ENCODE data around the genes SDHC, CFAP126, PBX1, LMX1A and RXRG.

- PRO-cap: bidirectional peak, plus-strand start at chr1:161314403, minus-strand start at chr1:161314264
Measured at GRCh38 chr1:161314059-161315428, at the start of gene SDHC. SDHC (plus strand) TSS chr1:161314381.

DNA sequence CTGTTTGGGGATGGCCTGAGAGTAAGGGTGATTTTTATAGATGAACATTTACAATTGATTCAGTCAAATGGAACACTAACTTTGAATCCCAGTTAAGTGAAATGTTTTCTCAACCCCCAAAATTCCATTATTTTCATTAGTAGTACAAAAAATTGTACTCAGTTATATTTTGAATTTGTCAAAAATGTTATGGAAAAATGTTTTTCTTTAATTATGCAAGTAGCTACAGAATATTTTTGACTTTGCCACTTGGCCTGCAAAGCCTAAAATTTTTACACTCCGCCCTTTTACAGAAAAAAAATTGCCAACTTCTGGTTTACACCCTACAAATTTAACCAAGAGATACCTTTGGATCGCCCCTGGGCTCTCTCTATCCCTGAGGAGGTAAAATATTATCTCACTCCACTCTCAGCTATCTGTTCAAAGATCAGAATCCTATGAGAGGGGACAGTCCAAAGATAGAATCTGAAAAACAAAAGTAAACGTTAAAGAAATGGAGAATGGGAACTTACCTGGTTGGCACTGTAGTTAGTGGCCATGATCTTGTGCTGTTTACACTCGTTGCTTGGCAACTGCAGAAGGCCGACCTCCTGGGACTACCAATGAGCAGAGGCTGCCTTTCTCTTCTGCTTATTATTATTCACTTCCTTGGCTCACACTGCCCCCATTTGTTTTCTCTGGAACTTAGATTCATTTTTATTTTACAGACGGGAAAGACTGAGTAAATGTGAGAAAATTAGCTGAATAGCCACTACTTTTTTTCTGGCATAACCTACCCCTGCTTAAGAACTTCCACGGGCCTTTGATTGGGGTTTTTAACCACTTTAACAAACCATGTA, at the start of gene CFAP126:
CFAP126 (minus strand) TSS at position 547 of the 839 bp plus-strand sequence.
- PRO-cap: no peak

DNA sequence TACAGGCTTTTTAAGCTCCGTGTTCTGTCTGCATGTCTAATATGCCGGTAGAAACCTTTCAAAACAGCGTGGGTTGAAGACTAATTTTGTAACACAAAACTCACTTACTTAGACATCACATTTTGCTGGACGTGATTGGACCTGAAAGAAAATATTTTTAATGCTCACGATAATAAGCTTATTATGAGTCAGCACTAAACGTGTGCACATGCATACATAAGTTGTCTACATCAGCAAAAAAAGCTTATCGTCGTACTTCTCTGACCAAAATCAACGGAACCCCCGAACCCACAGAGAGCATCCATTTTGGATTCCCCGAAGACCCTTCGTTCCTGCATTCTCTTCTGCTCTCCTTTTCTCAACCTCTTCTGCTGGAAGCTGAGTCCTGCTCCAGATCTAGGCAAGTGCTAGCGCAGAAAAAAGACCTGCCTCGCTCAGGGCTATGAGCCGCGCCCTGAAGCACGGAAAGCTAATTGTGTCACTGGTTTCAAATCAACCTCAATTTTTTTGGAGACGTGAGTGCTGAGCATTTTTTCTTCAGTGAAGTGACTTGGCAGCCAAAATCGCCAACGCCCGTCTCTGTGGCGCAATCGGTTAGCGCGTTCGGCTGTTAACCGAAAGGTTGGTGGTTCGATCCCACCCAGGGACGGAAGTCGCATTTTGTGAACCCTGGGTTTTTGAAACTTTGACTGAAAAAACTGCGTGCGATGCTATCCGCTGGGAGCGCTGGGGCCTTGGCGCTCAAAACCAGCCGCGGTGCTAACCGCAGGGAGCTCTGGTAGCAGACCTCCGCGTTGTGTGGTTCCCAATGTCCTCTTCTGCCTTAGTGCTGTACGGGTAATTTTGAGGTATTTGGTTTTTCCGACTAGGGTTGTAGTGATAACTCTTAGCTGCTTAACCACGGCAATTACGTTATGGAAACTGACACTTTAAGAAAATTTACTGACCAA, 9.7 kb downstream of the FCGR3A start:
- PRO-cap: bidirectional peak, plus-strand start at position 569 of the sequence, minus-strand start at position 370 of the sequence

GRCh38 chr1:161725645-161726581, 4.6 kb downstream of the FCRLB start:
- PRO-cap: unidirectional peak, plus-strand start at chr1:161726310

- PRO-cap: no peak
Measured at GRCh38 chr1:161738933-161739485, 10.6 kb upstream of the DUSP12 start.

- PRO-cap: no peak
Measured at GRCh38 chr1:161821212-161822259, 55.4 kb downstream of the ATF6 start.

DNA sequence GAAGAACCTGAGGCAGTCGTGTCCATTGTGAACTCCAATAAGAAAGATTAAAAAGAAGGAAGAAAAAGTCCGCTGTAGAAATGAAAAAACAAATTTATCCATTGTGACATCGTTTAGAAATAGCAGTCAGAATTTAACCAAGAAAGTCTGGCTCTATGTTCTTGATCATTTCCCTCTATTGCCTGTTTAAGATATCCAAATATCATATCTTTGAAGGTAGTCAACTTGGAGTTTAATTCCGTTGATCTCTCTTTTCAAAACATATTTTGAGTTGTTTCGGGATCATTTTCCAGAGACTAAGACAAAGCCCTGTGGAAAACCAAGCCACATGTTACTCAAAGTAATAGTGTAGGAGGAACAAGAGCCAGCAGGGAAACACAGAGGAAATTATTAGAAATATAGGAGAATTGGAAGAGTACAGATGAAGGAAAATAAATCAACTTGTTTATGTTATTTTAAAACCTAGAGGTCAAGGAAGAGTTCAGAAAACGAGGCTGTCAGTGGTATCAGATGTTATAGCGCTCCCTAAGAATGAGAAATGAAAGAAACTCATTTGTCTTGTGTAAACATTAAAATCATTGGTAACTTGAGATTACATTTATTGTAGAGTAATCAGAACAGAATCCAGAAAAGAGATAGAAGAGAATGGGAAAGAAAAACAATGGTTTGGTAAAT, 106.2 kb downstream of the ATF6 start:
- PRO-cap: no peak

GRCh38 chr1:161961199-161961962, 62.3 kb downstream of the OLFML2B start:
- PRO-cap: no peak

GRCh38 chr1:161999235-161999617, 24.4 kb downstream of the OLFML2B start:
- PRO-cap: no peak

- PRO-cap: no peak
Measured at GRCh38 chr1:162386066-162386958, 4.8 kb downstream of the C1orf226 start.

- PRO-cap: no peak
Measured at GRCh38 chr1:162592434-162593400, 31.2 kb downstream of the UAP1 start.

GRCh38 chr1:162704857-162705086, 72.5 kb downstream of the DDR2 start:
- PRO-cap: no peak

- PRO-cap: bidirectional peak, plus-strand start at chr1:164559184, minus-strand start at chr1:164558886
Measured at GRCh38 chr1:164558983-164560147, at the start of gene PBX1. PBX1 (plus strand) TSS chr1:164559184.

DNA sequence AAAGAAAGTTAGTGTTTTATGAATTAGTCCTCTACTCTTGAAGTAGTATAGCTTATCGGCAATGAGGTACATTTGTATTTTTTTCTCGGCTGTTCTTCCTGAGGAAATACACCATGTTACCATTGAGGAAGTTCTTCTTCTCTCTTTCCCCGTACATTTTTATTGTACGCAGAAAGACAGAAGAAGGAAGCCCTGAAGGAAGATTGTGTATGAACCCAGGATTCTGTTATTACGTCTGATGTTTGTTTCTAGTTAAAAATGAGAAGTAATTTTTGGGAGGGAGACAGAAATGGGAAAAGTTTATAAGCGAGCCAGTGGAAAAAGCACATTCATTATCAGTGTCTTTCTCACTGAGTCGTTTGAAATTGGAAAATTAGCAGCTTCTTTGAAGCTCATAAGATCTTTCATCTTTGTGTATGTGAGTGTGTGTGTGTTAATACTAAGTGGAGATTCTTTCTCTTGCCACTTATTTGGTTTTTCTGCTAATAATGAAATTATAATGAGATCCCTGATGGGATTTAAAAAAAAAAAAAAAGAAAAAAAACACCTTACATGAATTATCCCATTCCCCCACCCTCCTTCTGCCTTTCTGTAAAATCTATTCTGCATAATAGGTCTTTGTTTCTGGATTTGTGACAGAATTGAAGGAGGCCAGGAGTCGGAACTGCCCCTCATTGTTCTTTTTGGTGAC, 66.5 kb downstream of the PBX1 start:
- PRO-cap: no peak

GRCh38 chr1:164635736-164636387, 76.9 kb downstream of the PBX1 start:
- PRO-cap: no peak

DNA sequence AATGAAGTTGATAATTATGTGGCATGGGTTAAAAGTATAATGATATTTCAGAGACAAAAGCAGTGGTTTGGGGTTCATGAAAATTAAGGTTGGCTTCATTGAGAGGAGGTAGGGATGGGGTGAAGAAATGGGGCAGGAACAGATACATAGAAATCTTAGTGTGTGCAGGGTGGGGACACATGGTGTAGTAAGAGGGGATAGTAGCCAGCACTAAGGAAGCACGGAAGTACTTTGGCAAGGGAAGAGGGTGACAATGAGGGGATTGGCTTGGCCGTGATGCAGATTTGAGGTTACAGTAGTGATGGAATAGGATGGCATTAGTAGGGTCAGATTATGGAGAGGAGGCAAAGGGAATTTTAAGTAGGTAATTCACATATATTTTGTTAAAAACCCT, 118.6 kb downstream of the PBX1 start:
- PRO-cap: no peak

GRCh38 chr1:165166123-165166460, 190.4 kb downstream of the LMX1A start:
- PRO-cap: no peak

DNA sequence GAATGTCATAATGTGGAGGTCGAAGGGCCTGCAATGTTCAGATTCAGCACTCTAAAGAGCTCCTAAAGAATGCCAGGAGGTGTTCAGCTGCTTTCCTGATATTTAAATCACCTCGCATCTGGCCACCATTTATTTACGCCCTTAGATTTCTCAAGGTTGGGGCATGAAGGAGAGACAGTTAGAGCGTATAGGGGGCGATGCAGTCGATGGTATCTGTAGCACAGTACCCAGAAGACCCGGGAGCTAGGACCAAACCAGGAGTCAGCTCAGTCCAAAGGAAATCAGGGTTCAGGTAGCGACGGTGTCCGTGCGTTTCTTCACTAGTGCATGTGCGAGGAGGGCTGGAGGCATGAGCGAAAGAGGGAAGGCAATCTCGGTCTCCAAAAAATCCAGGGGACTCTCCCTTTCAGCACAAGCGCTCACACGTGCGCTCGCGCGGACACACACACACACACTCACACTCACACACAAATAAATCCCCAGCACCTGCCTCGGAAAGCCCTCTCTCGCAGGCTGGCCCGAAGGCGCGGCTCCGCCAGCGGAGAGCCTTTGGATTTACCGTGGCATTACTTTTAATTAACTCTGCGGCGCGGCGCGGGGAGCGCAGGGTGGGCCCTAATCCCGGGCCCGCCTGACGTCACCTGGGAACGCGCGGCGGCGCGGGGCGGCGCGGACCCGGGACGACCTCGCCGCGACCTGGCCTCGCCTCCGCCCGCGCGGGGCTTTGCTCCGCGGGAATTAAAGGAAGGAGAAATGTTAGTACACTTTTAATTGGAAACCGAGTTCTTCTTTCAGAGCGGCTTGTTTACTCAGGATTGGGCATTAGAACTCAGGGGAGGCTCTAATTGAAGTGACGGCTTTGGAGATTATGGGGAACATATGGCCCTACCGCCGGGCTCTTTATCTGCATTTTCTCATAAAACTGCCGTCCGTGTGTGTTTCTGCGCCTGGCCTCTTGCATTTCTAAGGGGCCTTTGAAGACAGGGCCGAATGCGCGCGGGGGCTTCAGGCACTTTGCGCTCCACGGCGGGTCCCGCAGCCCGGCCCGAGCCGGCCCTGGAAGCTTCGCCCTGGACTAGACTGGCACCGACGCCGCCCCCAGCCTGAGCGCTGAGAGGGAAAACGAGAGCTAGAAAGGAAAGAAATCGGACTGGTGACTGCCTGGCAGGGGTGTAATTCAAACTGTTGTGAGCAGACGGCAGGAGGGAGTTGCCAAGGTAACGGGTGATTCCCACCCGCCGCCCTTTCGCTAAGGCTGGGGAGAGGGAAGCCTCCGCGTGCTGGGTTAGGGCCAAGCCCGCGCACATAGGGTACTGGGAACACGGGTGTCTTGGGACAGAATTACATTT, 121.1 kb downstream of the LMX1A start:
- PRO-cap: no peak

GRCh38 chr1:165356083-165356922, at the start of gene LMX1A:
LMX1A (minus strand) TSS chr1:165356715.
- PRO-cap: no peak

- PRO-cap: no peak
Measured at GRCh38 chr1:165444895-165445533, at the start of gene RXRG. RXRG (minus strand) TSS chr1:165445126.